Metastatic Lung Carcinoma in the Adrenal Gland (tissue), 1 donor: ENCODE data around the genes GGTLC2, C22orf15 and MMP11.

DNA sequence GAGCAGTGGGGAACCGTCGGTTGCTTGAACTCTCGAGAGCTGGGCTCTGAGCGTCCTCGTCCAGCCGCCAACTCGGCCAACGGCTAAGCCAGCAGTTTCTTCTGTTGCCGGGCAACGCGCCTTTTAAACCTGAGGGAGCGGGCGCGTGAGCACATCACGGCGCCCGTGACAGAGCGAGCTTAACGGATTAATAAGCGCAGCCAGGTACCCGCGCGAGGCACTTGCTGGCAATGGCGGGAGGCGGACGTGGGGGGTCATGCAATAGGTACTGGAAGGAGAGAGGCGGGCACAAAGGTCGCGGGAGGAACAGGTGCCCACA is at the start of gene GGTLC2:
TSS of gene GGTLC2 (plus strand) at position 171 of the 319 bp plus-strand sequence.
- PRO-cap, result no peak

DNA sequence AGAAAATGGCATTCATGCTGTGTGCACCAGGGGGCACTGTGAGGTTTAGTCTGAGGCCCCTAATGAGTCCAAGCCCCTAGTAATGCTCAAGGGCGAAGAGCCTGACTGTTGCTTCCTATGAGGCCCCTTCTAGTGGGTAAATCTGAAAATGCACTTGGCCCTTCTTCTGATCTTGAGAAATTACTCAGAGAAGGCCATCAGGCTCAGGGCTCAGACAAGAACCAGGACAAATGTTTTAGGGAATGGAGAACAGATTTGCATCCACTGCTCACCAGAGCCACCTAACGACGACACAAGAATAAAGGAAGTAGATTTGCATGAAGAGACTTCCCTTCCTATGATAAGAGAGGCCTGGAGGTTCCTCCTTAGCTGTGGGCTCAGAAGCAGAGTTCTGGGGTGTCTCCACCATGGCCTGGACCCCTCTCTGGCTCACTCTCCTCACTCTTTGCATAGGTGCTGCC is 75.9 kb downstream of the GGTLC2 start:
- PRO-cap, result no peak

DNA sequence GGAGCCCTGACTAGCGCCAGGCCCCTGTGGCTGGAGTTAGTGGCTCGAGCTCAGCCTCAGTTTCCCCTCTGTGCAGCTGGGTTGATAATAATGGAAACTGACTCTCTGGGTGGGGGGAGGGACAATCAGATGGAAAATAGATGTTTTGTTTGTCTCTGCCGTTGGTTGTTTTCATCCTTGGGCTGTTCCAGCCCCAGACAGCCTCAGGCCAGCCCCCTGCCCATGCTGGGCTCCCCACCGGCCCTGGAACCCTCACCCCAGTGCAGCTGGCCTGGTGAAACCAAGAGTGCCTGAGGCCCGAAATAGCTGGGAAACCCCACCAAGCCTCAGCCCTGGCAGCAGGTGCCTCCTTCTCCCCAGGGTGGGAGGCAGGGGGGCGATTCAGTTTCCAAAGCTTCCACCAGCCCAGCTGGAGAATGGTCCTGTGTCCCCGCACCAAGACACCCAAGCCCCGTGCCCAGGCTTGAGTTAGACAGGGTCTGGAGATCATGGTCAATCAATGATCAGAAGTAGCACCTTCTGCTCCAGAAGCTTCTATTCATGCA is 44.2 kb downstream of the IGLL5 start:
- PRO-cap, result no peak

GRCh38 chr22:22975263-22975592 is 87.6 kb downstream of the IGLL5 start:
- PRO-cap, result no peak

- PRO-cap, result no peak
Measured at GRCh38 chr22:23179215-23179815, 994 bp upstream of the BCR start.

DNA sequence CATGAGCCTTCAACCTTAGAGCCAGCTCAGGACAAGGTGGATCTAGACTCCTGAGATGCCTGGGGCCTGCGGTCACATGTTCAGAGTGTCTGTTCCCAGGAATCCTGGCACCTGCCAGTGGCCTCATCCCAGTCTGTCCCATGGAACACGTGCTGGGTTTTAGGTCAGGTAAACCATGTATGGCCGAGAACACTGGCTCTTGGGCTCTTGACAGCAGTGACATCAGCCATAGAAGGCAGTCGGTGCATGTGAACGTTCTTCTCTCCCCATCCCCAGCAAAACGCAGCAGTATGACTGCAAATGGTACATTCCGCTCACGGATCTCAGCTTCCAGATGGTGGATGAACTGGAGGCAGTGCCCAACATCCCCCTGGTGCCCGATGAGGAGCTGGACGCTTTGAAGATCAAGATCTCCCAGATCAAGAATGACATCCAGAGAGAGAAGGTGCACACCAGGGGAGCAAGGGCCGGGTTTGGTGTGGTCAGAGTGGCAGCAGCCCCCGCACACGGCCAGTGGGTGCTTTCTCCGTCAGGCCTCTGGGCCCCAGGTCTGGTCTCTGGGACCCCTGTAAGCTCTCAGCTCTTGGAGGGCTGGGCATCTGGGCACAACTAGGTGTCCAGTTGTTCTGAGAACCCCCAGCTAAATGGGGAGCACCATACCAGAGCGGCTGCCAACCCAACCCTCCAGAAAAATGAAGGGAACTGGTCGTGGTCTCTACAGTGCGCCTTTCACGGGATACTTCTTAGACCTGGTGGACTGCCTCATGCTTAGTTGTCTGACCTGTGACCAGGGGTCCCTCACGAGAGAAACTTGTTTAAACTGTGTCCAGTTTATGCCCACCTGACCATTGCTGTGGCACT is 104.7 kb downstream of the BCR start:
- PRO-cap, result no peak

GRCh38 chr22:23514552-23515132 is 65.4 kb downstream of the IGLL1 start:
- PRO-cap, result no peak

DNA sequence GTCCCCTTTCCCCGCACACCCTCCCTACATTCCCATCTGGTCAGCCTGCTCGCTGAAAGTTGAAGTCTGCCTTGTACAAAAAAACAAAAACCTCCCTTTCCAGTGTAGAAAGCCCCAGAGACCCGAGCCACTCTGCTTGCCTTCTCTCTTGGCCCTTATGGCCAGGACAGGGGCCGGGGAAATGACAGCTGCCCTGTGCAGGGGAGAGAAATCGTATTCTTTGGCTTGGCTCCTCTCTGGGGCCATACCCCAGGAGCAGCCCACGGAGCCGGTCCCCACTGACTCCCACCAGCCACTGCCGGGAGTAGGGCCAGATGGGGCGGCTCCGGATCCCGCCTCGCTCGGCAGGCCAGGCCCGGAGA is 59.4 kb downstream of the IGLL1 start:
- PRO-cap, result no peak

DNA sequence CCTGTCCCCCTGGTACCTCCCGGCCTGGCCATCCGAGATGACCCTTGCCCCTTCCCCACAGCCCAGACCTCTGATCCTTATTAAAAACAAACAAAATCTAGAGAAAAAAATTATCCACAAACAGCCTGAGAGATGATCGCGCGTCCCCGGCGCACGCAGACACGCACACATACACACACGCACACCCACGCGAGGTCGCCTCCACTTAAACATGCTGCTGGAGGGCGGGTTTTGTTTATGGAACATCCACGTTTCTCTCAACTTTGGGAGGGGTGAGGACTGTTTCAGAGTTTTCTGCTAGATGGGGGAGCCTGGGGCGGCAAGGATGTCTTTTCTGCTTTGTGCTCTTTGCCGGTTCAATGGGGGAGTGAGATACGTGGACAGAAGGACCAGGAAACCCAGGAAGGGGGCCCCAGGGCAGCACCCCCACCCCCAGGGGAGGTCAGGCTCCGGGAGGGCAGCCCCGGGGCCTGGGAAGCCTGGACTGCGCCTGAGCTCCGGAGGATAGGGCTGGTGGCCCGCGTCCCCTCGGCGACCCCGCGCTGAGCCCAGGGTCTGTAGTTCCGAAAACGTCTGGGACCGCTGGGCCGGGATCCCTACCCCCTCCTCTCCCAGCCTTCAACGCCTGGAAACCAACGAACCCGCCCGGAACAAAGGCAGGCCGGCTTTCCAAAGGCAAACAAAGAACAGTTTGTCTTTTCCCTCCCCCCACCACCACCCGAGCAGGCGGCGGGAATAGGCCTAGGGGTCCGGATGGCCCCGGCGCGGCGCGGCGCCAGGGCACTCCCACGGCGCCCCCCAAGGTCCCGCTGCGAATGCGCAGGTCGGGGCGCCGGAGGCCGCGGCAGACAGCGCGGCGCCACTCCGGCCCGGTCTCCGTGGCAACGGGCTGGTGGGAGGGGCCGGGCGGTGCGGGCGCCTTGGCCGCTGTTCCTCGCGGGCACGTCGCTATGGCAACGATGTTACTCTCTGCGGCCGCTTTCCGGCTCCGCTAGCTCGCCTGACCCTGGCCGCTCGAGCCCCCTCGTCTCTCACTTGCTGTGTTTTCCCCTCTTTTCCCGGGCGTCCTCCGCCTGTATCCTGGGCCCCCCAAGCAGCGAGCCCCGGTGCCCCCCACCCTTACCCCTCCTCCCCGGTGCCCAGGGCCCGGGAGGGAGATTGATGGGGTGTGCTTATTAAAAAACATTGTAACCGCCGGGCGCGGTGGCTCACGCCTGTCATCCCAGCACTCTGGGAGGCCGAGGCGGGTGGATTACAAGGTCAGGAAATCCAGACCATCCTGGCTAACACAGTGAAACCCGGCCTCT is 58.5 kb downstream of the IGLL1 start:
- PRO-cap, result bidirectional peak, plus-strand start at position 962 of the sequence, minus-strand start at position 811 of the sequence

DNA sequence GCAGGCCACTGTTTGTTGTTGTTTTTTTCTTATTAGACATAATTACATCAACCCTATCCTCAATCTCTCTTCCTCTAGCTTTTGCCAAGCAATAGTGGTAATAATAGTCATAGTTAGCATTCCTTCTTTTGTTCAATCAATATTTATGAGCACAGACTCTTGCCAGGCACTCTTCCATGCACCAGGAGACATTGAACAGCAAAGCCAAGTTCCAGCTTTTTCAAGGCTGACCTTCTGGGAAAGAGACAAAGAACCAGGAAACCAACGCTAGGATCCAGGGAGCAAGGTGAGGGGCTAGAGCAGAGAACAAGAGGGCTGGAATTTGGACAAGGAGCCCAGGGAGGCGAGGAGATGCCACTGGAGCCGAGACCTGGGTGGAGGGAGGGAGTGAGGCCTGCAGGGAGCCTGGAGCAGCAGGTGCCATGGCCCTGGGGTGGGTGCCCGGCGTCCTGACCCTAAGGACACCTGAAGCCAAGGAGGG is 52.8 kb downstream of the IGLL1 start:
- PRO-cap, result no peak

- PRO-cap, result no peak
Measured at GRCh38 chr22:23762835-23763314, at the start of gene C22orf15. Gene C22orf15 (plus strand): TSS chr22:23762990.

DNA sequence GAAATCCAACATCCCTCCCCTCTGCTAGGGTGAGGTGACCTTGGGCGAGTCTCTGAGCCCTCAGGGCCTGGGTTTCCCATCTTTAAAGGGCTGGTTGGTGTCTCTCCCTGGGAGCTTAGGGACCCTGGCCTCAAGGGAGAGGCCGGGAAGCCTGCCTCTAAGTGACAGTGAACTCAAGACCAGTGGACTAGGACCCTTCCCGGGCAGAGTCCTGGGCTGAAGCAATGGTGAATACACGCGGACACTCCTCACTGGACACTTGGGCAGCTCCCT is 786 bp downstream of the CHCHD10 start:
- PRO-cap, result no peak

DNA sequence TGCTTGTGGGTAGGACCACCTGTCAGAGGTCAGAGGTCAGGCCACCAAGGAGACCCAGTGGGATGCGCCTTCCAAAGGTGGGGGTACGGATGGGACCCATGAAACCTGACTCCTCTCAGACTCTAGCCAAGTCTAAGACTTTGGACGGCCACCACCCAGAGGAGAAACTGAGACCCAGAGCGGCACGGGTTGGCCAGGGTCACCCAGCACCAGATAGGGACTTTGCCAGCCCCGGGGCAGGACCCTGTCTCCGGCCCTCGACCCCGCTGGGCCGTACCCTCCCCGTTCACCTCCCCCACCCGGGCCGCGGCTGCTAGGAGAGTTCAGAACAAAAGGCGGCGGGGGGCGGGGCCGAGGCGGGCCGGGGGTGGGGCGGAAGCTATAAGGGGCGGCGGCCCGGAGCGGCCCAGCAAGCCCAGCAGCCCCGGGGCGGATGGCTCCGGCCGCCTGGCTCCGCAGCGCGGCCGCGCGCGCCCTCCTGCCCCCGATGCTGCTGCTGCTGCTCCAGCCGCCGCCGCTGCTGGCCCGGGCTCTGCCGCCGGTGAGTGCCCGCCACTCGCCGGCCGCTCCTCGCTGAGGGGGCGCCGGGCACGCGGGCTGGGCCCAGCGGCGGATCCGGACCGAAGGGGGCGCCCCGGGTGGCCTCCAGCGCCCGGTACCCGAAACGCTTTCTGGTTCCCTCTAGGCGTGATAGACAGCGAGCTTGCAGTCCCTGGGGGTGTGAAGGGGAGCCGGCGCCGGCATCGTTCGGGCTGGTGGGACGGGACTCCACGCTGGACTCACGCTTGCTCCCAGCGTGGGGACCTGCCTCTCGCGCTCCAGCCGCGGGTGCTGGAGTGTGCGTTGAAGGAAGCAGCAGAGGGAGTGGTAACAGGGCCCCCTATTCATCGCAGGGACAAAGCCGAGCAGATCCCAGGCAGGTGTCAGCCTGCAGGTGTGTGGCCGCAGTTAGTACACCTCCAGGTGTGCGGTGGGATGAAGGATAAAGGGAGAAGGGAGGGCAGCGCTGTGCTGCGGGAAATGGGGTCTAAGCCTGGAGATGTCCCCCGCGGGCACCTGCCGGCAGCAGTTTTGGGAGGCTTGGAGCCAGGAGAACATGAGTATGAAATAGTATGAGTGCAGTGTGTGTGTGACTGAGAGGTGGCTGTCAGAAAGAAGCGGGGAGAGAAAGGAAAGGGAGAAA is at the start of gene MMP11:
TSS of gene MMP11 (plus strand) at position 412 of the 1,183 bp plus-strand sequence.
- PRO-cap, result no peak

DNA sequence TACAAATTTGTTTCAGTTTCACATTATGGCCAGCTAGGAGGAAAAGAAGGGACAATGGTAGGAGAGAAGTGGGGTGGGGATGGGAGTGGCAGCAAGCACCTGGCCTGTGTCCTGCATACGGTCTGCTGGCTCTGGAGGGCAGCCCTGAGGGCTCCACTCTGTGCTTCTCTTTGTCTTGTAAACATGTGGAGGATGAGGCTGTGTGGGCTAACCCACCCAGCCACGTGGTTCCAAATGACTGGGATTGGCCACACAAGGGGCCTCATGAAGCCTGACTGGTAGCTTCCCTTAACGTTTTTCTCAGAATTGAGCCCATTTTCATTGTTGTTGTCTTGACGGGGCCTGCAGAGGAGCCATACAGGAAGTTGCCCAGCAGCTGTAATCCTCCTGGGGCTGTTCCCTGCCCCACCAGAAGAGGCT is 18.1 kb downstream of the DERL3 start:
- PRO-cap, result no peak

- PRO-cap, result no peak
Measured at GRCh38 chr22:23838379-23838641, 496 bp downstream of the DERL3 start.

DNA sequence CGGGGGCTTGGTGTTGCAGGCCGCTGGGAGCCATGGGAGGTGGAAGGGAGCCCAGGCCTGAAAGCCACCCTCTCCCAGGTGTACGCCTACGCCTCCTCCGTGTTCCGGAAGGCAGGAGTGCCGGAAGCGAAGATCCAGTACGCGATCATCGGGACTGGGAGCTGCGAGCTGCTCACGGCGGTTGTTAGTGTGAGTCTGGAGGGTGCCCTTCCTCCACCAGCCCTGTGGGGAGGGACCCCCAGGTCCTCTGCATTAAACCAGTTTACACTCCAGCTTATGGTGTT is 11.6 kb upstream of the MIF start:
- PRO-cap, result no peak

- PRO-cap, result bidirectional peak, plus-strand start at chr22:23894383, minus-strand start at chr22:23894195
Measured at GRCh38 chr22:23893847-23894341, 289 bp upstream of the MIF start.

DNA sequence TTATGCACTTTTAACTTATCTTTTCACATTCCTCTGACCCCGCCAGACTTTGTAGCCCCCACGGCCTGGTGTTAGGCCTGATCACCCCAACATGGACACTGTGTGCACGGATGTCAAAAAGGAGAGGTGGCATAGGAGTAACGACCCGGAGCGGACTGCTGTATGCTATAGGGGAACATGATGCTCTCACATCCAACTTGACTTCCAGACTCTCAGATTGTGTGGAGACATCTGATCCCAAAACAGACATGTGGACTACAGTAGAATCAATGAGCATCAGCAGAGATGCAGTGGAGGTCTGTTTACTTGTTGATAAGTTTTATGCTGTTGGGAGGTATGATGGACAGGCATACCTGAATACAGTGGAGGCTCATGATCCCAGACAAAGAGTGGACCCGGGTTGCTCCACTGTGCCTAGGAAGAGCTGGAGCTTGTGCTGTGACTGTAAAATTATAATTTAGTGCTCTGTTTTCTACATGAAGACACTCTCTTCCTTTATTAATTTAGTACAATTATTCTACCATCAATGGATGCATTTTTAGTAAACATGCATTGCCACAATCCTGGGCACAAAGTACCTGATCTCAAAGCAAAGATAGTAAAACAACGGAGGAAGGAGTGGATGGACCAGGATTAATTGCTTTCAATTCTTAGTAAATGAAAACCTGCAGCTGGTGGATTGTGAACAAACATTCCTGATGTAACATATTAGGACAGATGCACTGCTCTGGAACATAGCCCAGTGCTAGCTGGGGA is 31.7 kb downstream of the GSTT2B start:
- PRO-cap, result no peak

GRCh38 chr22:23970536-23971262 is 3.5 kb downstream of the DDT start:
- PRO-cap, result no peak

DNA sequence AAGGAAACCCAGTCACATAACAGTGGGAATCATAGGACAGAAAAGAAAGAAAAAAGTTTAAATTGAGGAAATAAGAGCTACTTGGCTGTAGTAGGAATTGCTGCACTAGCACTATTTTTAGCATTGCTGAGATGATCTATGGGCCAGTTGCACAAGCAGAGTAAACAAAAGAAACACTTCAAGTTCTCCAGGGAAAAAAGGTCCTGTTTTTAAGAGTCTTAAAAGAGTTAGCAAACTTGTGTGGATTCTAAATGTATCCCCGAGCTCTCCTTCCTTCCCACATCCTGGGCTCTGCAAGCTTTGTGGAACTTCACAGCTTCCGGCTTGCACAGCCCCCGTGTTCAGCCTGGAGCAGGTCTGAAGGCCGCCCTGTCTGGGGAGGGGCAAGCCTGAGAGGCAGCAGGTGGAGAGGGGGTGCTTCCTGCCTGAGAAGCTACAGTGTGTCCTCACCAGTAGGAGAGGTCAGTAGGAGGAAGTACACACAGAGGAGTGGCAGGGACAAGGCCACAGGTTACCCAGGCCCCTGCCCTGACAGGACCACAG is 35.1 kb upstream of the SUSD2 start:
- PRO-cap, result bidirectional peak, plus-strand start at position 484 of the sequence, minus-strand start at position 293 of the sequence